Mammary microvascular endothelial cell (primary cell): Measurements from ENCODE around the gene TEKT2.

DNA sequence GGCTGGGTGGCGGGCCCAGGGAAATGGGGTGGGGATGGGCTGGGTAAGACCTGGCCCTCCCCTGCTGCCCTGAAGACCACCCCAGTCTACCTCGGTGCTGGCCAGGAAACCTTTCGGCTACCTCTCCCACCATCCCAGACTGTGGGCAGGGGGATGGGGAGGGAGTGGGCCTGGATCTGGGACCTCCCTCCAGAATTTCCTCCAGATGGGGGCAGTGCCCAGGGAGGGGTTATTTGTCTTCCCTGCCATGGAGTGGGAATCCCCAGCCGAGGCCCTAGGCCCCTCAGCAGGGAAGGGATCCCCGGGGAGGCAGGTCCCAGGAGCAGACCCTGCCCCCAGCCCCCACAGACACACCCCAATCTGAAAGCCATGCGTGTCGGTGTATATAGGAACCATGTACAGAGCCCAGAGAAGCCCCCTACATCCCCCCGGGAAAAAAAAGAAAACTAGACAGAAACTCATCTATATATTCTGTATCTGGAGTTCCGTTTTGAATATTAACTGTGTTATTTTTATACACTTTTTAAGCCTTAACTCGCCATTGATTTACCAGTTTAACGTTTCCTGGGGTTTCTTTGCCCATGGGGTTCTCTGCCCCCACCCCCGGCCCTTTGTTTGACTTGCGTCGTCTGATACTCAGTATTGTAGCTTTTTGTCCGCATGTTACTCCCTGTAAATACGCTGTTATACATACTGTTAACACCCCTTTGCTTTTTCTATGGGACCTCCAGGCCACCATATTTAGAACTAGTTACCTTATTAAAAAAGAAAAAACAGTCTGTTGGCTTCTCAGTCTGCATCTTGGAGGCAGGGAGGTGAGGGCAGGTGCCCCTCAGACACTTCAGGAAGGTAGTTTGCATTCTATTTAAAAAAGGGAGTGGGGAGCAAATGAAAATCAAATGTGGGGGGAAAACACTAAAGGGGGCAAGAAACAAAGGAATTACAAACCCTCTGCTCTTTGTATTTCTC lies 20.9 kb downstream of the A3GALT2 start:
- RAMPAGE, long total RNA: no peak

DNA sequence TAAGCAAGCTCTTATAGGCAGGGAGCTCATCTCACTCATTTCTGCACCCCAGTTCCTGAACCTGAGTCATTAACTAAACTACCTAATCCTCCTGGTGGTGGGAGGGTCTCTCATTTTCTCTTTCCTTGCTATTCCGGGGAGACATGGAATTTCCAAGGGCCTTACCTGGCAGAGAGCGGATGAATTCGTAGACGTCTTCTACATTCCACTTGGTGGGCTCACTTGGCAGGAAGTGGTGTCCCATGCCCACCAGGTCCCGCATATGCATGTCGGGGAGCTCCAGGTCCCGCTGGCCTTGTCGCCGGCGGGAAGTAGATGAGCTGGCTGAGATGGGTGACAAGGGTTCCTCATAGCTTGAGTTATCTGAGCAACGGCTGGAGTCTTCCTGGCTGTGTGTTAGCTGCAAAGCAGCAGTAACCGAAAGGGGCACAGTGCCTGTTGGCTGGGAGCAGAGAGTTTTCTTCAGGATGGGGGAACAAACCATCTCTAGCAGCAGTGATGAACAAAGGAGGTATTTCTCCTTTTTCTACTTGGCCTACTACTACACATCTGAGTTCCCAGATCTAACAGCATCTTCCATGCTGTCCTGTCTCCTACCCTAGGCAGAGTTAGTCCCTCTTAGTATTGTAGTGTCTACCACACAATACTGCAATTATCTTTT lies 7.9 kb upstream of the A3GALT2 start:
- RAMPAGE, long total RNA: no peak

DNA sequence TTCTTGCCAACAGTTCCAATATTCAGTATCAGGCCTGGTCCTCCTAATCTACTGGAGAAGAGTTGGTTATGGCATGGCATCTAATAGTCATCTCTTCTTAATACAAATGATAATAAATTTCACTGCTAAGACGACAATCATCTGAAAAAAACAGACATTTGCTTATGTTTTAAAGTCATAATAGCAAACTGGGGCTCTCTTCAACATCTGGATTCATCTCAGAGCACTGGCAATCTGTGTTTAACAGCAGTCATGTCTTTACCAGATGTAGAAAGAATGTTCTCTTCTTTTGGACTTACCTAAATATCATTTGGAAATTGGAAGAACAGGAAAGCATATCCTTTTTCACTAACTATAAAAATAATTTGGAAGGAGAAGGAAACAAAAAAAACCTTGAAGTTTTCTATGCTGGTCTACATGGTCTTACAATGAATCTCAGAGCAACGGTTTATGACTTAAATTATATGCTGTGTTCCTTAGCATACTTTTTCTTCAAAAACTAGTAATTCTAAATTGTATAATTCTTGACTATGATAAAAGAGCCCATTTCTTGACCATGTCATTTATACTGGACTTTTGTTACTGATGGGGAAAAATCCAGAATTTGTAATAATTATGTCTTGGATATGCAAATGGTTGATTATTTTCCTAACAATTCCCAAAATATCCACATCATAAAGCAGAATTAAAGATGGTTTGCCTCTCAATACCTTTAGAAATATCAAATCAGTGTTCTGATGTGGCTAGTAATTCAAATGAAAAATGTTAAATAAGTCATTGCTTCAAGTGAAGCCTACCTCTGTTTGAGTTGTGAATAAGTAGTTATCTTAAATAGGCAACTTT lies 24.4 kb upstream of the A3GALT2 start:
- RAMPAGE, long total RNA: no peak

- RAMPAGE, long total RNA: no peak
These were observed 1.8 kb upstream of the GJA4 start for GRCh38 chr1:34790810-34791577.

DNA sequence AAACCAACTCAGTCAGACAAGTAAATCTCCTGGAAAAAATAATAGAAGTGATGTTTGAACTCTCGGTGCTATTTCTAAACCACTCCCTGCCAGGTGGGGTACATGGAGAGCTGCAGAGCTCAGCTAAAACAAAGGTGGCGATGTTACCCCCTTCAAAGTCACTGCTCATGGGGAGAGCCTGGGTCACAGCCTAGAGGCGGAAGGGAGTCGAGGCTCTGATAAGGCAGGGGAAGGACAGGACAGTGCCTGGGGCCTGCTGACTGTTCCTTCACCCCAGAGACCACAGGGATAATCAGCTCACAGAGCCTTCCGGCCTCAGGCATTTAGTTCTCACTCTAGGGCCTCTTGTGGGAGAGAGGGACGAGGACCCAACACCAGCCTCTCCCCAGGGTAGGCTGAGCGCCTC lies 14.2 kb downstream of the SMIM12 start:
- RAMPAGE, long total RNA: no peak

GRCh38 chr1:34918745-34919327 lies 10.6 kb downstream of the DLGAP3 start:
- RAMPAGE, long total RNA: no peak

DNA sequence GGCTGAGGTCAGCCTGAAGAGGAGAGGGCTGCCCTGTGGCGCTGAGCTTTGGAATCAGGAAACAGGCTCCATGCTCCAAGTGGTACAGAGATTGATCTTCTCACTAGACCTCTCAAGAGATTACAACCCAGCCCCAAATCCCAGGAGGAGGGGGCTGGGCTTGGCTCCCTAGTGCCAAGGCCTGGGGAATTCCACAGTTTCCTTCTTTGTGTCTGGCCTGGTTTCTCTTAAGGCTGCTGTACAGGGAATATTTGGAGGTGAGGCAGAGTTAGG lies 1.1 kb downstream of the TMEM35B start:
- RAMPAGE, long total RNA: no peak

DNA sequence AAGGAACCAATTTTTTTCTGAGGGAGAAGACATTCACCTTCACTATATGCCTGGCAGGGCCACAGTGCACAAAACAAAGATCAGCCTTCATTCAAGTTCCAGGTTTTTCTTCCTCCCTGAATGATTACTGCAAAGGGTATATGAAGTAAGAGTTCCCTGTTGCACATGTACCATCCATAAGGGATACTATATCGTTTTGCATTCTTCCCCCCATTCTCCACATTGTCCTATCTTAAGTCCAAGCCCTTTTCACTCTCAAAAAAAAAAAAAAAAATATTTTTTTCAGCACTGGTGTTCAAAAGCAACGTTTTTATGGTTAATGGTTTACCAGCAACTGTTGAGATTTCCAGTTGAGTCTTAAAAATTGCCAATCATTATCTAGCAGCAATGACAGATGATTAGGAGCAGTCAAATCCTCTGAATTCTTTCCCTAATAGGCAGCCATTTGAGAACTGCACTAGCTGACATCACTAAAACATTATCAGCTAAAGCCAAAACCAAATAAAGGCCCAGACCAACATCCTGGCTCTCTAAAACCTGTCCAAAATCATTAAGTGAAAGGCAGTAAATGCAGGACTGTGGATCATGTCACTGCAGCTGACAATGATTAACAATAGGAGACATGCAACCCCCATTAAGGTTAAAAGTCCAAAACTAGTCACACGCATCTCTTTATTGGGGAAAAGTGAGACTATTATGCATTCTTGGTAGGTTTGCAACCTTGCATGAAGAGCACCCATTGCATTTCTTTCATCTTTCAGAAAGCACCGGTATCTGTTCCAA lies 14.1 kb downstream of the SFPQ start:
- RAMPAGE, long total RNA: no peak

GRCh38 chr1:35191606-35192316 lies 1.2 kb downstream of the SFPQ start:
- RAMPAGE, long total RNA: no peak

DNA sequence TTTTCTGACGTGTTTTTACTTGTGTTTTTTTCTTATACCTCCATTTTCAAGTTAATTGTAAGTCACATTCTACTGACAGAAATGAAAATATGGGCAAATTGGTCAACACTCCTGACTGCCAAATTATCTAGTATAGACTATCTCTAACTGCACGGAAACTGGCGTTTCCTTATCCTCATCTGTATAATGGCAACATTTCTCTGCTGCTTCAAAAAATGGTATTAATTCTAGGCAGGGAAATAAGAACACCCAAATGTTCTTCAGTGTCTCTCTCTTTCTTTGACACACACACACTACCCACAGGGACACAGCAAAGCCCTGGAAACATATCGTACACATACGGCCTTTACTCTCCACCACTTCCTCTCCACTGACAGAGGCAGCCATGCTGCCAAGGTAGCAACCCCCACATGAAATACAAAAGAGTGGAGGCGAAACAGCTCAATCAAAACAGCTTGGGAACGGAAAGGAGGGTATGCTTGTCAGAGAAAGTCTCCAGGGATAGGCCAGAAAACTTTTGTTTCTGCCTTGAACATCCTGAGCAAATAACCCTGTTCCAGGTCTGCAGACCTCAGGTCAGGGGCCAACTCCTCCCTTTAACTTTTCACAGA lies 18.3 kb downstream of the KIAA0319L start:
- RAMPAGE, long total RNA: no peak

DNA sequence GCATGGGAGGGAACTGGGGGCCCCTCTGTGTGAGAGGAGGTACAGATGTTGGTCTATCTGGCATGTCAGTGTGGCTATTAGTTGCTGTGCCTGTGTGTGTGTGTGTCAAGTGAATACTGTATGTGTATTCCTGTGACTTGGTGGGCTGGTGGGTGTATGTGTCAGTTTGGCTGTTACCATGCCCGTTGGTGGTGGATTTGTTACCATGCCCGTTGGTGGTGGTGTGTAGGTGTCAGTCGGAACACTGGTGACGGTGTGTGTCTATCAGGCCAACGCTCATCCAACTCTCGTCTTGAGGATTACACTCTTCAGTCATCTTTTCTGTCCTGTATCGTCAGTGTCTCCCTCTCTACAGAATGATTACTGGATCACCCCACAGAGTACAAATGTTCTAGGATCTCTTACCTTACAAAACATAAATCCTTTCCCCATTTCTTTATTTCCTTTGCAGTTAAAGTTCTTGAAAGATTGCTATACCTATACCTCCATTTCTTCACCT lies 22.7 kb downstream of the TFAP2E start:
- RAMPAGE, long total RNA: no peak

GRCh38 chr1:35764273-35764730 lies 5.5 kb downstream of the CLSPN start:
- RAMPAGE, long total RNA: no peak

DNA sequence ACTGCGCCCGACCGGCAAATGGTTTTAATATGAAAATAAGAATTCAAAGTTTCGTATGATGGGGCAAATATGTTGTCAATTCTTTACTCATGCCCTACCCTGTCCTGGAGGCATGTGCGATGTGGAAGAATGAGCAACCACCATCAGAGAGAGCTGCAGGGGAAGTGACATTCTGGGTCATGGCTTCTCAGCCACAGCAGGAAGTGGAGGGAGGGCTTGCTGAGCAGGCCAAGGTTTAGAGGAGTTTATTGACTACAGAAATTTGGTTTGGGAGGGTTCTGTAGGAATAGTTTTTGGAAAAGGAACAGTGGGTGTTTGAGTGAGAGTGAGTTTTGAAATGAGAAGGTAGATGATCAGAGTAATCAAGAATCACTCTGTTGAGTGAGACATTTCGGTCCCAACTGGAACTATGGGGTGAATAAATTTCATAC lies 3.3 kb upstream of the AGO4 start:
- RAMPAGE, long total RNA: no peak

- RAMPAGE, long total RNA: no peak
These were observed 5.3 kb downstream of the AGO1 start for GRCh38 chr1:35888159-35888904.

GRCh38 chr1:35915222-35915706 lies 15.6 kb upstream of the AGO3 start:
- RAMPAGE, long total RNA: no peak

GRCh38 chr1:35926582-35927388 lies 4.1 kb upstream of the AGO3 start:
- RAMPAGE, long total RNA: no peak

DNA sequence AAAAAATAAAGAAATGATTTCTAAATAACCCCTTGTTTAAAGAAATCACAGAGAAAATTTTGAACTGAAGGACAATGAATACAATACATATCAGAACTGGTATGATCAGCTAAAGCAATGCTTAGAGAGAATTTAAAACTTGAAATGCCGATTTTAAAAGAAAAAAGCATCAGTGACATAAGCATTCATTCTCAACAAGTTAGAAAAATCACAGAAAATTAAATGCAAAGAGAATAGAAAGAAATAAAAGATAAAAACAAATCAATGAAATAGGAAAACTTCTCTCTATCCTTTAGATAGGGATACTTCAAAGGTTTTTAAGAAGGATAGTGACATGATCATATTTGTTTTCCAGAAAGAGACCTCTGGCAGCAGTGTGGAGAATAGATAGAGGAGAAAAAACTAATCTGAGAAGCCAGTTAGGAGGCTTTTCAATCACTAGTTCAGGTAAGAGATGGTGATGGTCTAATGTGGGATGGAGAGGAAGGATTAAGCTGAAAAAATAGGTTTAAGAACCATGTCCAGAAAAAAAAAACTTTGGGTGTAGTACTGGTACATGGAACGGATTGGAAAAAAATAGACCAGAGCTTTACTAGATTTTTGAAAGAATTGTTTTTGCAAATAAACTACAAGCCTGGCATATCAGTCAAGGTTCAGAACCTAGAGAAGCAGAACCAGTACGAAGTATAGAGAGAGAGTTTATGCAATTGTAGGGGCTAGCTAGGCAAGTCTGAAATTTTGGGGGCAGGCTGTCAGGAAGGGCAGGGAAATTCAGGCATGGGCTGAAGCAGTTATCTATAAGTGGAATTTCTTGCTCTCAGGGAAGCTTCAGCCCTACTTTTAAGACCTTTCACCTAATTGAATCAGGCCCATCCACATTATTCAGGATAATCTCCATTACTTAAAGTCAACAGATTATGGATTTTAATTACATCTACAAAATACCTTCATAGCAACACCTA lies 51.6 kb downstream of the AGO3 start:
- RAMPAGE, long total RNA: no peak

DNA sequence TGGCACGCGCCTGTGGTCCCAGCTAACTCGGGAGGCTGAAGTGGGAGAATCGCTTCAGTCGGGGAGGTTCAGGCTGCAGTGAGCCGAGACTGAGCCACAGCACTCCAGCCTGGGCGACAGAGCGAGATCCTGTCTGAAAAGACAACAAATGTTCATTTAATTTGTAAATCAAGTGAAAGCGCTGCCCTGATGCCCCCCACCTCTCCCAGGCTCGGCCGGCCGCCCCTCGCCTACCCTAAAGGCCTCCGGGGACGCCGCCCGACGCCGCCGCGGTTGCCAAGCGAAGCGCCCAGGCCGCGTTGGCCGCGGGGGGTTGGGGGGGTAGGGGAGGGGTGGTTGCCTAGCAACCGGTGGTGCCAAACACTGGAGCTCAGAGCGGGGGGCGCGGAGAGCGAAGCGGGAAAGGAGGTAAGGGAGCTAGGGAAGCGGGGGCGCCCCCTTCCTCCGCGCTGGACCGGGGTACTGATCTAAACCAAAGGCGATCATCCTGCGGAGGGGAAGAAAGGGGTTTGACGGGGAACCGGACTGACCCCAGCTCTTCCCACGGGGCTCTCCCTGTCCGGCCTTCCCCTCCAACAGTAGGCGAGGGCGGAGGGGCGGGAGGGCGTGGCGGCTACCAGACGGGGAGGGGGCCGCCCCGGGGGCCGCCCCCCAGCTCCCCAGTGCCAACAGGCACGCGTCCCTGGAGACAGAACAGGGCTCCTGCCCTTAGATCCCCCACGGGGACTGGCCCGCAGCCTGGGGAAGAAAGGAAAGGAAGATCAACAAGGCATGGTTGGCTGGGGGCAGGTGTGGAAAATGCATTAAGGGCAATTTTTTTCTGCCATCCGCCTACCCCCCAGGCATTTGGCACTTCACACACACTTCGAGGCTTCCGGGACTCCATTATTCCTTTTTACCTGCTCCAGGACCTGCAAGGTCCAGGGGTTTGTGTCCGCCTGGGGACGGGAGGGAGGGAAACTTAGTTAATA lies at the start of gene TEKT2:
Gene TEKT2 (plus strand): TSS at position 353 of the 971 bp plus-strand sequence.
- RAMPAGE, long total RNA: no peak

DNA sequence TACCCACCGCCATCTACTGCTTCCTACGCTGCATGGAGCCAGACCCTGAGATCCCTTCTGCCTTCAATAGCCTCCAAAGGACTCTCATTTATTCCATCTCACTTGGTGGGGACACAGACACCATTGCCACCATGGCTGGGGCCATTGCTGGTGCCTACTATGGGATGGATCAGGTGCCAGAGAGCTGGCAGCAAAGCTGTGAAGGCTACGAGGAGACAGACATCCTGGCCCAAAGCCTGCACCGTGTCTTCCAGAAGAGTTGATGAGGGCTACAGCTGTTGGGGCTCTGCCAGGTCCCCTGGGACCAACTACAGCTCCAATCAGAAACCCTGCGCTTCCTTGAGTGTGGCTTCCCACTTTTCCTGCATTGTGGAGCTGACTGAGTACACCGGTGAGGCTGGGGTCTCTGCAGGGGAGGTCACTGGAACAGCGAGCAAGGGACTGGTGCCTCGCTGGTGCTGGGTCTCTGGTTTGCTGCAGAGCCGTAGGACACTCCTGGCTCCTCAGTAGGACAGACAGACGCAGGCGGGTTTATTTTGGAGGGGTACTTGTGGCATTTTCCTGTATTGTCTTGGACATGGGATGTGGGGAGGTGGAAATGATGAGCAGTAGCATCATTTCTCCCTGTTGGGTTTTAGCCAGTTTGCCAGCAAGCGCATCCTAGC lies 4.6 kb downstream of the ADPRS start:
- RAMPAGE, long total RNA: no peak

- RAMPAGE, long total RNA: no peak
These were observed 6.2 kb downstream of the MAP7D1 start for GRCh38 chr1:36161889-36162816.